ENCODE results near the genes ATP5F1D, MIDN, CIRBP and MBD3.

DNA sequence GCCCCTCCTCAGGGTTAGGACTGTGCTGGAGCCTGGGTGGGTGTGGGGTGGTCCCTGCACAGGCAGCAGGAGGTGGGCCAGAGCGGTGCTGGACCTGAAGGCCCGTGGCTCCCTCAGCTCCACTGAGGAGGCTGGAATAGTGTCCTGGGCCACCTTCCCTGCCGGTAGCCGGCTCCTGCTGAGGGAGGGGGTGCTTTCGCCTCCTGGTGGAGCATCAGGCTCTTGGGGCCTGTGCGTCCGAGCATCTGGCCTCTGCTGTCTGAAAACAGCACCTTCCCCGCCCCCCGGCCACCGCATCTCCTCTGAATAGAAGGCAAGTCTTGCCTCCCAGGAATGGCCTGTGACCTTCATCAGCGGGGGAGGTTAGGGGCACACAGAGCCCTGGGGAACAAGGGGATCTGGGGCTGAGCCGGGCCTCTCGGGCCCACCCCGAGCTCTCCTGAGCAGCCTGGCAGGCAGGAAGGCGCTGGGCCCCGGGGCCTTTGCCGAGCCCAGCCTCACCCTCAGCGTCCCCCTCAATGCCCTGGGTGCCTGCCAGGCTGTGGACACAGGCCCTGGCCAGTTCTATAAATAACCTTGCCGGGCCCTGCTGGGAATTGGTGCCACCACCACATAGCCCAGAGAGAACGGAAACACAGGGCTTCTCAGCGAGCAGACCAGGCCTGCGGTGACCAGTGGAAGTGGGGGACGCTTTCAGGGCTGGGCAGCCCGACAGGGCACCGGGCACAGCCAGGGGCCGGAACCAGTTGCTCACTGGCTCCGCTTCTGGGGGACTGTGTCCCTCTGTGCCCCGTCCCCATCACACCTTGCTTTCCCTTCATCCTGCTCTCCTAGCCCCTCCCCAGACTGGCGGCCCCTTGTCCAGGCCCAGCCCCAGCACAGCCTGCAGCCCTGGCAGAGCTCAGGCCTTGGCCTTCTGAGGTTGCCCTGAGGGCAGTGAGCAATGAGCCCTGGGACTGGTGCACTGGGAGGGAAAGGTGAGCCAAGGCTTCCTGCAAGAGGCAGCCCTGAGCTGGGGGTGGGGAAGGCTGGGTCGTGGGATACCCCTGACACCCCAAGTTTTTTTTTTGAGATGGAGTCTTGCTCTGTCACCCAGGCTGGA is 9.5 kb downstream of the STK11 start:
- PRO-cap = no peak
- CAGE, long polyA plus RNA = no peak

DNA sequence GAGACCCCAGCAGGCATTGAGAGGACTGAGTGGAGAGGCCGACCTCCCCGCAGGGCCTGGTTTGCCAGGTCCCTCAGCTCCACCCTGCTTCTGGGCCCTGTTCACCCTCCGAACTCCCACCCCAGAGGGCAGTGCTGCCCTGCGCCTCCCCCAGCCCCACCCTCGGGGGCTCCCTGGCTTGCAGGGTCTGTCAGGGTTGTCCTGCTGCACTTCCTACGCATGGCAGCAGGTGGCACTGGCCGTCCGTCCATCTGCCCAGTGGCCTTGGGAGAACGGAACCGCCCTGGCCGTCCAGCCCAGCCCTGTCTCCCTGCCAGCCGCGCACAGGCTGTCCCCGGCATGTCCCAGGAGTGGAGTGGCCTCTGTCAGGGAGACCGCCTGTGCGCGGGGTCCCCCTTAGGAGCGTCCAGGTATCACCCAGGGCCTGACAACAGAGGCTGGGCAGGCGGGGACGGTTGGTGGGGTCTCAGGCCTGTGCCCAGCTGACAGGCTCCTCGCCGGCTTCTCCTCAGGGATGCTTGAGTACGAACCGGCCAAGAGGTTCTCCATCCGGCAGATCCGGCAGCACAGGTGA is 15.9 kb downstream of the STK11 start:
- PRO-cap = no peak
- CAGE, long polyA plus RNA = no peak

DNA sequence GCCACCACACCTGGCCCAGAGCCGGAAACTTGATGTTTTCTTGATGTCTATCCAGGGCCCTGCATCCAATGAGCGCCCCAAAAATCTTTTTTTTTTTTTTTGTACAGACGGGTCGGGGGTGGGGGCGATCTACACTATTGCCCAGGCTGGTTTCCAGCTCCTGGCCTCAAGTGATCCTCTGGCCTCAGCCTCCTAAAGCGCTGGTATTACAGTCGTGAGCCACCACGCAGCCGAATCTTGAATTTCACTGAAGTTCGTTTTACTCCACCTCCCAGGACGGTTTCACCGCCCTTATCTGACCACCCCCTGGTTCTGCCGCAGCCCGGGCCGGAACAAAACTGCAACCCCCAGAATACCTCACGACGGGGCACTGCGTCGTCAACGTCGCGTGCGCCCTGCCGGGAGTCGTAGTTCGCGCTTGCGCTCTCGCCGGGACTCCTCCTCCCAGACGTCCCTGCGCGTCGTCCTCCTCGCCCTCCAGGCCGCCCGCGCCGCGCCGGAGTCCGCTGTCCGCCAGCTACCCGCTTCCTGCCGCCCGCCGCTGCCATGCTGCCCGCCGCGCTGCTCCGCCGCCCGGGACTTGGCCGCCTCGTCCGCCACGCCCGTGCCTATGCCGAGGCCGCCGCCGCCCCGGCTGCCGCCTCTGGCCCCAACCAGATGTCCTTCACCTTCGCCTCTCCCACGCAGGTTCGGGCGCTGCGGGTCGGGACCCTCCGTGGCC is at the start of gene ATP5F1D:
ATP5F1D (plus strand) TSS at position 447 of the 721 bp plus-strand sequence.
- PRO-cap = bidirectional peak, plus-strand start at position 464 of the sequence, minus-strand start at position 239 of the sequence
- CAGE, long polyA plus RNA = no peak

DNA sequence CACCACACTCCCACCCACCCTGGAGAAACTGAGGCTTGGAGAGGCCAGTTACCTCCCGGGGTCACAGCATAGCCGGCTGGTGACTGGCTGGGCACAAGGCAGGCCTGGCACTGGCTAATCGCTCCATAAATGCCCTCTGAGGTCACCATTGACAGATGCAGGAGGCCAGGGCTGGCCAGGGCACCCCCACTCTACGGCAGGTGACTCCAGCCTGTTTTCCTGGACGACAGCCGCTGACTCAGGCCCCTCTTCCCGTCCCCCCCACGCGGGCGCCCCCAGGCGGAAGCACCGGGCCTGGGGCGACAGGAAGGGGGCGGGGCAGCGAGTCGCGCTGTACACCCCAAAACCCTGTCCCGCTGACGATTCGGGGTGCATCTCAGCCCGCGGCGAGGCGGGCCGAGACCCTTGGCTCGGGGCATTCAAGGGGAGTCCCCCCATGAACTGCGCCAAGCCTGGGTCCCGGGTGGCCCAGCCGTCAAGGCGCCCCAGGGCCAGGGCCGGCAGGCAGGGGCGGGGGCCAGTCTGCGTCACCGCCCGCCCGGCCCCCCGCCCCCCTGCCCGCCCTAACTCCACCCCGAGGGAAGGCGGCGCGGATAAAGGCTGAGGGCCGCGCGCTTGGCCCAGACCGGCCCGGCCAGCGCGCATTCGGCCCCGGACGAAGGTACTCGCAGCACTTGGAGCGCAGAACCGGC is at the start of gene MIDN:
MIDN (plus strand) TSS at position 623 of the 692 bp plus-strand sequence.
- PRO-cap = unidirectional peak, plus-strand start at position 362 of the sequence; bidirectional peak, plus-strand start at position 623 of the sequence, minus-strand start at position 477 of the sequence
- CAGE, long polyA plus RNA = no peak

- PRO-cap = bidirectional peak, plus-strand start at chr19:1252294, minus-strand start at chr19:1252255
- CAGE, long polyA plus RNA = no peak
These were observed 3.6 kb downstream of the MIDN start for GRCh38 chr19:1252015-1252438.

DNA sequence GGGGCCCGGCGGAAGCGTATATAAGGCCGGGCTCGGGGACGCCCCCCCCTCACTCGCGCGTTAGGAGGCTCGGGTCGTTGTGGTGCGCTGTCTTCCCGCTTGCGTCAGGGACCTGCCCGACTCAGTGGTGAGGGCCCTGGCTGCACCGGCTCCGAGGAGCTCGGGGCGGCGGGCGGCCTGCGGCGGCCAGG is at the start of gene CIRBP:
CIRBP (plus strand) TSS at position 49 of the 191 bp plus-strand sequence.
- PRO-cap = bidirectional peak, plus-strand start at position 49 of the sequence, minus-strand start outside the sequence
- CAGE, long polyA plus RNA = start-site peak on the plus strand centred at position 51 of the sequence, 12 bp wide, 737 and 602 reads in 2 replicates

DNA sequence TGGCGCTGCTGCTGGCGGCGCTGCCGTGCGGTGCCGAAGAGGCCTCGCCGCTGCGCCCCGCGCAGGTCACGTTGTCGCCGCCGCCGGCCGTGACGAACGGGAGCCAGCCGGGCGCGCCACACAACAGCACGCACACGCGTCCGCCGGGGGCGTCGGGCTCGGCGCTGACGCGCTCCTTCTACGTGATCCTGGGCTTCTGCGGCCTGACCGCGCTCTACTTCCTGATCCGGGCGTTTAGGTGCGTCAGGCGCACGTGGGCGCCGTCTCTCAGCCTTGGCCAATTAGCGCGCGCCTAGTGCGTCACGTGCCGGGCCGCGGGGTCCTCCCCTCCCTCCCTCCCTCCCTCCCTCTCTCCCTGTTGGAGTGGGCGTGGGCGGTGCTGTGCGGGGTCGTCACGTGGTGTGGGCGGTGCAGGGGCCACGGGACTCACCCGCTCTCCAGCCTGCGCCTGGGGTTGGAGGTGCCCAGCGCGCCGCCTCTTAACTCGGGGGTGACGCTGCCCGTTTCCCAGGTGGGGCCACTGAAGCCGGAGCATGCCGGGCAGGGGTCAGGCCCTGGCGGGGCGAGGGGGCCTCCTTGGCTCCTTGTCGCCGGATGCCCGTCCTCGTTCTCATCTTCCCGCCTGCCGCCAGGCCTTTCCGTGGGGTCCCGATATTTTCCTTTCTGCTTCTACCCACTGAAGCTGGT is 406 bp downstream of the FAM174C start:
- PRO-cap = bidirectional peak, plus-strand start at position 440 of the sequence, minus-strand start at position 198 of the sequence
- CAGE, long polyA plus RNA = start-site peak on the plus strand centred at position 430 of the sequence, 181 bp wide, 476 and 499 reads in 2 replicates

- PRO-cap = no peak
- CAGE, long polyA plus RNA = no peak
These were observed 13.0 kb upstream of the NDUFS7 start for GRCh38 chr19:1370524-1371302.

DNA sequence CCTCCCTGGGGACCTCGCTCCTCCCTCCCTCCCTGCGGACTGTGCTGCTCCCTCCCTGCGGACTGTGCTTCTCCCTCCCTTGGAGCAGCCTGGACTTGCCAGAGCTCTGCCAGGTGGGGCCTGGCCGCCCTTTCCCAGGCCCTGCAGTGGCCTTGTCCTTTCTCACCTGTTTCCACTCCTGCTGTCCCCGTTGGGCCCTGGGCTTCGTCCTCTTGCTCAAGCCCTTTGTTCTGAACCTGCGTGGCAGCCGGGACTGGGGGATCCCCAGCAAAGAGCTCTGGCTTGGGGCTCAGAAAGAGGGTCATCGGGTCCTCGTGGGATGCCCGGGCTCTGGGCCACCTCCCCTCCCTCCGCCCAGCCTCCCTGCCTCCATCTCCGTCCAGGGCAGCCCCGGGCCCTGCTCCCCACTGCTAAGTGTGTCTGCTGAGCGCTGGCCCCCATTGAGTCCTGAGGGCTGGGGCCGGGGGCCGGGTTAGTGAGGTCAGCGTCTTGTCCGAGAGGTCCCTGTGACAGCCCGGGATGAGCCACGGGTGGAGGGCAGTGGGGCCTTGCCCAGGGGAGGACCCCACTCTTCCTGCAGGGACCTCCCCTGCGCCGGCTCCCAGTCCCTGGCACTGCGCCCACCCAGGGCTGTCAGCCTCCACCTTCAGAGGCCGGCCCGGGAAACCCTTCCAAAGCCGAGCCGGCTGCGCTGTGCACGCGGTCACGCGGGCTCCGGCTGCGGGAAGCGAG is 6.5 kb downstream of the GAMT start:
- PRO-cap = no peak
- CAGE, long polyA plus RNA = no peak

DNA sequence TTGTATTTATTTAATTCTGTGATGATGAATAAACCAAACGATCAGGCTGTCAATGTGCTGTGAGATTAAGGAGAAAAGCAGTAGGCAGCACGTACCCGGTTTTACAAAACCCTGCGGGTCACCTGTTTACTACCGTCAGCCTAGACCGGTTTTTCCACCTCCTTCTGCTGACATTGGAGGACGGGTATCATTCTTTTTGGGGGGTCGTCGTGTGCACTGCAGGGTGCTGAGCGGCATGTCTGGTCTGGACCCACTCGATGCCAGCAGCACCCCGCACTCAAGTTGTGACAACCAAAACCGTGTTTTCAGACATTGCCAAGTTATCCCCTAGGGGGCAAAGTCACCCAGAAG is 882 bp upstream of the DAZAP1 start:
- PRO-cap = no peak
- CAGE, long polyA plus RNA = no peak

GRCh38 chr19:1417778-1418898 is 10.8 kb downstream of the DAZAP1 start:
- PRO-cap = no peak
- CAGE, long polyA plus RNA = no peak

- PRO-cap = no peak
- CAGE, long polyA plus RNA = no peak
These were observed 13.0 kb downstream of the DAZAP1 start for GRCh38 chr19:1420354-1420765.

DNA sequence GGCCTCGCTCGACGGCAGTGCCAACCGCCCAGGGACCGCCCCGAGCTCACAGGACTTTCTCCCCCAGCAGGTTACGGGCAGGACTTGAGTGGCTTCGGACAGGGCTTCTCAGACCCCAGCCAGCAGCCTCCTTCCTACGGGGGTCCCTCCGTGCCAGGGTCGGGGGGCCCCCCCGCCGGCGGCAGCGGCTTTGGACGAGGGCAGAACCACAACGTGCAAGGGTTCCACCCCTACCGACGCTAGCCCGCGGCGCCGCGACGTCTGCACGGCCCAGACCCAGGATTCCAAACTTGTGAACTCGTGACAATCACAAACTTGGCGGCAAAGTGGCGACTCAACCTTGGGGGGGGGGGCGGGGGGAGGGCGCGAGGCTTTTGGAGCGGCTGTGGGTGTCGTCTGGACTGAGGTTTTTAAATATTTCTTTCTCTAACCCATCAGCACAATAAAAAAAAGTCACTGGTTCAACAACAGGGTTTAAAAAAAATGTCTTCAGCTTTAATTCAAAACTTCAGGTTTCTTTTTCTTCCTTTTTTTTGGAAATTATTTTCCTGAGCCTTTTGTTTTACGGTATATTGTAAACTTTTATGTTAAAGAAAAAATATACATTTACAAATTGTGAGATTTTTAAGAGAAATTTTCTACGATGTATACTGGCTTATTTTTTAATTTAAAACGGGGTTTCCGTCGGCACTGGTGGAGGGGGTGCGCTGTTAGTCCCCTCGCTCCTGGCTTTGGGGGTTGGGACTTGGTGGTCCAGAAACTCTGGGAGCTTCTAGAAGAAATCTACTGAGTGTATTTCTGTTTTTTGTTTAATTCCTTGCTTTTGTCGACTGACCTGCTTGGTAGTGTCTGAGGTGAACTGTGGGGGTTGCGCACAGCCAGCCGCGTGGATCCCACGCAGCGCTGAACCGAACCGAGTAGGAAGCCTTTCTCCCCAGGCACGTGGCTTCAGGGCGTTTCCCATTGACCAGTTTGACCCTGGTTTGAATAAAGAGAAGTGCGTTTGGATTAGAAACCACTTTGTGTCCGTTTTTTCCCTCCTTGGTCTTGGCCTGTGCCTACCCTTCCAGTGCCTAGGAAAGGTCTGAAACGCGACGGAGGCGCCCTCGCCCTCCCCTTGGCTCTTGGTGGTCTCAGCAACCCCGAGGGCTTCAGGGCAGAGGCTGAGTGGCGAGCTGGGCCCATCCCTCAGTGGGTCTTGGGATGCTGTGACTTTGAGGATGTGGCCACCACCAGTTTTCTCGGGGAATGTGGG is 3.1 kb upstream of the RPS15 start:
- PRO-cap = no peak
- CAGE, long polyA plus RNA = no peak

- PRO-cap = no peak
- CAGE, long polyA plus RNA = no peak
These were observed 7.3 kb downstream of the APC2 start for GRCh38 chr19:1457052-1457864.

GRCh38 chr19:1472305-1472796 is 6.7 kb downstream of the C19orf25 start:
- PRO-cap = no peak
- CAGE, long polyA plus RNA = no peak

DNA sequence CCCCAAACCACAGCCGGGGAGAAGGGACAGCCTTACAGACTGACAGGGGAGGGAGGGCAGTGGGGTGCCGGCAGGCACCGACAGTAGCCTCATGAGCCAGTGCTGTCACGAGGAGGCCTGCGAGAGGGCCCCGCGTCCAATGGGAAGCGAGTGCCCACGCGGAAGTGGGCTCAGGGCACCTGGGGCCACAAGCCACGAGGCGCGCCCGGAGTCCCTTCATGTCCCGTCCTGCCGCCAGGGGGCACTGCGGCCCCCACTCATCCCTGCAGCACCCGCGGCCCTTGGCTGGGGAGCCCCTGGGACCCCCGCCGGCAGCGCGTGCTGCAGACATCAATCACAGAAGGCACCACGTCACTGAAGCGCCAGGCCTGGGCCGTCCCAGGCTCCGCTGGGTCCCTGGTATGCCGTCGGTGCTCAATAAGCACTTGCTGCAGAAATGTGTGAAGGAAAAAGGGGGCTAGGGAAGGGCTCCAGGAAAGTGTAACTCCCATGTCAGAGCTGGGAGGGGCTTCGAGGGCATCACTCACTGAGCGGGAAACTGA is 9.3 kb downstream of the ADAMTSL5 start:
- PRO-cap = no peak
- CAGE, long polyA plus RNA = no peak

- PRO-cap = no peak
- CAGE, long polyA plus RNA = no peak
These were observed 18.8 kb downstream of the PLK5 start for GRCh38 chr19:1542565-1543175.

DNA sequence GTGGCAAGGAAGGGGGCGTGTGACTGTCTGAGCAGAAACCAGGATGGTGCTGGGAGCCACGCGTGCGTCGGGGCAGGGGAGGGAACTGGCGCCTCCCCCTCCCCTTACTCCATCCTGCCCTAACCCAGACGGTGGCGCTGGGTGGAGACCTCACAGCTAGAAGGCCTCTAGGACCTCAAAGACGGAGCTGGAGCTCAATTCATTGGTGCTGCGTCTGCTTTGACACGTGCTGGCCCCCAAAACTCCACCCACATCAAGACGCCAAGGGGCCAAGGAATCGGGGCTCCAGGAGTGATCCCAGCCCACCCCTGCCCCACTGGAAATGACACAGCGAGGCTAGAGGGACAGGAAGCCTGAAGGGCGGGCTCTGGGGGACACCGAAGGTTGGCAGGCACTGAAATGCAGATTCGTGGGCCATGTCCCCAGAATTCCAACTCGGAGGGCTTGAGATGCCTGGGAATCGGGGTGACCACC is 7.5 kb downstream of the MEX3D start:
- PRO-cap = no peak
- CAGE, long polyA plus RNA = no peak

- PRO-cap = bidirectional peak, plus-strand start at chr19:1593001, minus-strand start at chr19:1592737
- CAGE, long polyA plus RNA = no peak
These were observed at the start of gene MBD3 for GRCh38 chr19:1592586-1593488. Gene MBD3, minus strand, starts transcription at chr19:1592865.

DNA sequence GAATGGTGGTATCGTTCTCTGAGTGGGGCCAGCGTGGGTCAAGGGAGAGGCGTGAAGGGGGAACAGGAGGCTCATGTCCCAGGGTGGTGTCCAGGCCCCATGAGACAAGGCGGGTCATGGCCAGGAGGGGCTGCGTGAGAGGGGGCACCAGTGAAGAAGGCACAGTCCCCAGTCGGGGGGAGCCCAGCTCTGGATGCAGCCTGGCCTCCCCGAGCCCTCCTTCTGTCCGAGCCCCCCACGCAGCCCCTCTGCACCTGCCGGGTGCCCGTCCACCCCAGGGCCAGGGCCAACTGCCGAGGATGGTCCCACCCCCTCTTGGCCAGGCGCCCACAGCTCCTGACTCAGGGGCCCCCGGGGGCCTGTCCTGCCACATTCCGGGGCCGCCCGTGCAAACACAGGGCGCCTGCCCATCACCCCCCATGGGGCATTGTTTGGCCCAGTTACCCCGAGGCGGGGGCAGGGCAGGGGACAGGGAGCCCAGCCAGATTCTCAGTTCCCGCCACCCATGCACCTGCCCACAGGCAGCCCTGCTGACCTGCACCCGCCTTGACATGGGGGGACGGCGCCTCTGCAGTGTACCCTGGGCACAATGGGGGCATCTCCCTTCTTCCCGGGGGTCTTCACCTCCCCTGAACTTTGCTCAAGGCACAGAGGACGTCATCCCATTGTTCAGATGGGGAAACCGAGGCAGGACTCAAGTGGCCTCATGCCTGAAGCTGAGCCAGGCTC is 5.3 kb upstream of the TCF3 start:
- PRO-cap = no peak
- CAGE, long polyA plus RNA = no peak

Measured in B cell (primary cell).